Skeletal muscle satellite cell (primary cell): ENCODE results near the gene VPS37B.

- CAGE, long polyA plus RNA: start-site peak on the minus strand at chr12:122896092-122896114, 105 and 179 reads in 2 replicates
Measured at GRCh38 chr12:122895278-122896317, at the start of gene VPS37B. VPS37B (minus strand) TSS chr12:122896124.

DNA sequence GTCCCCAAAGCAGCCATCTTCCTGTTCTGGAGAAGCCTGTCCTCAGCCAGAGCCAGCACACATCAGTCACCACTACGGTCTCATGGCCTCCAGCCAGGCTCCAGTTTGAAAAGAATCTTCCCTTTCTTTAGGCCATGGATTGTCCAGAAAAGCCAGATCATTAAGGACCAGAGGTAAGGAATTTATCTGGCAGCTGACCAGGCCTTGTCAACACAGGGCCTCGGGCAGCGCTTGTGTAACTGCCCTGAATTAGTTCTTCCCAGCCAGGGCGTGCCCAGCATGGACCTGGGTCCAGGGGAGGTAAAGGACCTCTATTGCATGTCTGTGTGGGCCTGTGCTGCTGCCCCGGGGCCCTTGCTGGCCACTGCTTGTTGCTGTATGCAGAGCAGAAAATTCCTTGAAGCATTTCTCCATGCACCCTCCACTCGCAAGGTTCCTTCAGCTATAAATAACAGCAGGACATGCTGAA is 21.6 kb upstream of the VPS37B start:
- CAGE, long polyA plus RNA: no peak

DNA sequence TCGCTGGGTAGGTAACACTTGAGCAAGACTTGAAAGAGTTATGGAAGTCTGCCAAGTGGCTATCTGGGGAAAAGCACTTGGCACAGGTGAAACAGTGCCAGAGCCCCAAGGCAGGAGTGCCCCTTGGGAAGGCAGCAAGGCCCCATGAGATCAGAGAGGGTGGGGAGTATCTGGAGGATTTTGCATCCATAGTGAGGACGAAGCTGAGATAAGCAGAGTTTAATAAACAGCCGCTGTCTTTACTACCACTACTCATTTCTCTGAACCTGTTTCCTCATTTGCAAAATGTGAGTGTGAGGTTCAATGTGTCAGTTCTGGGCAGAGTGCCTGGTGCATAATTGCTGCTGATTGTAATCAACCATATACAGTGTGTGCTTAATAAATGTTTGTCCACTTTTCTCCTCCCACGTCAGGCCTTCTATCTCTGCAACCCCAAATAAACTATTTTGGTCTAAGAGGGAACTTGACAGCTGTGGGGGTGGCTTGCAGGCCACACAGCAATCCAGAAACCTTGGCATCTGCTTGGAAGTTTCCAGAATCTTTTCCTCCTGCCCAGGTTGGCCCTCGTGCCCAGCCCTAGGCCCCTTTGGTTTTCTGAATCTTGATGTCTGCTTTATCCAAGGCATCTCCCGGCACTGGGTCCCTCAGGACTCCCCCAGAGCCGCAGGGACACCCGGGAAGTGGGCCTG is 4.6 kb downstream of the ABCB9 start:
- CAGE, long polyA plus RNA: no peak

DNA sequence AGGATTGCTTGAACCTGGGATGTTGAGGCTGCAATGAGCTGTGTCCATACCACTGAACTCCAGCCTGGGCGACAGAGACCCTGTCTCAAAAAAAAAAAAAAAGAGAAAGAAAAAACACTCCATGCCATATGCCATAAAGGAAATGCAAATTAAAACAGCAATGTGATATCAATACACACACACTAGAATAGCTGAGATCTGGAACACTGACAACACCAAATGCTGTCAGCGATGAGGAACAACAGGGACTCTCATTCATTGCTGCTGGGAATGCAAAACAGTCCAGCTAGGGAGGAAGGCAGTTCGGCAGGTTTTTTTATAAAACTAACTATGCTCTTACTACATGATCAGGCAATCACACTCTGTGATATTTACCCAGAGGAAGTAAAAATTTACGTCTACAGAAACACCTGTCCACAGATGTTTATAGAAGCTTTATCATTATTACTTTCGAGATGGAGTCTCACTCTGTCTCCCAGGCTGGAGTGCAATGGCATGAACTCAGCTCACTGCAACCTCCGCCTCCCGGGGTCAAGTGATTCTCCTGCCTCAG is 3.5 kb upstream of the ABCB9 start:
- CAGE, long polyA plus RNA: no peak

- CAGE, long polyA plus RNA: no peak
Measured at GRCh38 chr12:122973945-122975005, 769 bp upstream of the OGFOD2 start.

- CAGE, long polyA plus RNA: no peak
Measured at GRCh38 chr12:123062765-123063478, 82.4 kb downstream of the ARL6IP4 start.

GRCh38 chr12:123084018-123084603 is 66.8 kb downstream of the PITPNM2 start:
- CAGE, long polyA plus RNA: no peak

- CAGE, long polyA plus RNA: no peak
Measured at GRCh38 chr12:123150090-123150357, 866 bp downstream of the PITPNM2 start.

GRCh38 chr12:123223004-123223802 is 9.7 kb downstream of the MPHOSPH9 start:
- CAGE, long polyA plus RNA: no peak

GRCh38 chr12:123241933-123243205 is 9.1 kb downstream of the MTRFR start:
- CAGE, long polyA plus RNA: no peak

DNA sequence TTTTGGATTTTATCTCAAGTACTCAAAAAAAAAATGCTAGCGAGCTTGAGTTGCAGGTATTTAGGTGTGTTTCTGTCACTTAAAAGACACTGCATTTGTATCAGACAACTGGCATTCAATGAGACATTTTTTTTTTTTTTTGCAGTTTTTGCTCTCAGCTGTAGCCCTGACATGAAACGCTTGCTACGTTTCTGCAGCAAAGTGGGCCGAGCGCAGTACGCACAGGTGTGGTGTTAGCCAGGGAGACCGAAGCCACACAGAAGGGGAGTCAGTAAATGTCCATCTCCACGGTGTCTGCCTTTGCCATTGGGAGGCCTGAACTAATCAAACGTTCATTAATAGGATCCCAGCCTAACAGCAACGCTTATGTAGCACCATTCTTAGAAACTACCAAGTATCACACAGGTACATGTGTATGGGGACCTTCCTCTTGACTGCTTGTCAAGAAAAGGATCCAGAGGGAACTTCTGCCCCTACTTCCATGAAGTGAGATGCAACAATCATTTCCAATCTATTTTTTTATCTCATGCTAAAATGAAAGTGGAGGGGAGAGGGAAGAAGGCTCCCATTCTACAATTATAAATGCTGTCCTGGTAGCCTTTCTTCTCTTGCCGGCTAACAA is 20.4 kb upstream of the CDK2AP1 start:
- CAGE, long polyA plus RNA: no peak

DNA sequence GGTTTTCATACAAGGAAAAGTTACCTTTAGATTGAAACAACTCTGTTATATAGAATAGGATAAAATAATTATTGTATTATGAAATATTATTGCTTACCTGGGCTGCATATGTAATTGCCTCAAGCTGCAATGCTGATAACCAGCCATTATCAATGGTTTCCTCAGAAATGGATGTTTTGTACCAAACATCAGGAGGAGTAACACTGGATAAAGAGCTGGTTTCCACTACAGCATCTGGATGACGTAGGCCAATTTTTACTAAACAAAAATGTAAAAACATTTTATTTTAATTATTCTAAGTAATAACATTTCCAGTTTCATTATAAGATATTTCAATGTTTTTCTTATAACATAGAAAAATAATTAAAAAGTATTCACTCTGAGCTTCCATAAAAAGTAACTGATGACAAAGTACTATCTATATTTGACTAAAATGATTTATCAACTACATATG is 30.7 kb downstream of the SBNO1 start:
- CAGE, long polyA plus RNA: no peak

DNA sequence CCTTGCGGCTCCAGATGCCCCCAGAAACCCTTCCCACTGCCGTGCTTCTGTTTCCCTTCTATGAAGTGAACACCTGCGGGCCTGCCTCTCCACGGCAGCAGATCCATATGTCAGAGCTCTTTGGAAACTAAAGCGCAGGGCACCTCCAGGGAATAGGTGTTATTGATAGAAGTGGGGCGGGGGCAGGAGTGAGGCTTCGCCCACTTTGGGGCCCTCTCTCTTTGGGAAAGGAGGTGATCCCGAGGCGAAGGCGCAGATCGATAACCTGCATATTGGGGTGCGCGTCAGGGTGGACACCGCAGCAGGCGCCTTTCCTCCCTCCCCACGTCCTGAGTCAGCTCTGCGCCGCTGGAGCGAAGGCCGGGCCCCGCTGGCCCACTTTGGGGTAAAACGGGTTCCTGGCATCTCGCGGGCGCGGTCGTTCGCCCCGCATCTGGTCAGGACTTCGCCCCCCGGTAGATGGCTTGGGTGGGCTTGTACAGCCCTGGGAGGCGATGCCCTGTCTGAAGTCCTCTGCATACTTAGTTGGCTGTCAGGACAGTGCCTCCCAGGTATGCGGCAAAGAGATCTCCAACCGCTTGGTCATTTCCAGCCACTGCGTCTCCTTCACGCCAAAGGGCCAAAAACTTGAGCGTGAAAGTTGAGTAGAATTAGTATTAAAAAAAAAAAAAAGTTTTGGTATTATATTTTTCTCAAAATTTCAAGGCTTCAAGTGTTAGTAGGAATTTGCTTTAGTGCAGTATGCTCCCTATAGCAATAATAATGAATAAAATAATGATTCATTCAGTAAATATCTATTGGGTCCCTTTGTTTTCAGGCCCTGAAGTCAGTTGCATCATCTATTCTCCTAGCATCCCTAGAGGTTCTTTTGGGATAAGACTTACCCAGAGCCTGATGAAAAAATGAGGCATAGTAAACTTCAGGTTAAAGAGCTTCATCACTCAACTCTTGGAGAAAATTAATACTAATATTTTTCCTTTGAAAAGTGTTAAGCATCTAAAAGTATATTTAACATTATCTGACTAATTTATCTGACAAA is 767 bp downstream of the KMT5A start:
- CAGE, long polyA plus RNA: no peak

GRCh38 chr12:123387809-123388250 is 3.9 kb downstream of the KMT5A start:
- CAGE, long polyA plus RNA: no peak

- CAGE, long polyA plus RNA: no peak
Measured at GRCh38 chr12:123389605-123390504, 5.9 kb downstream of the KMT5A start.

DNA sequence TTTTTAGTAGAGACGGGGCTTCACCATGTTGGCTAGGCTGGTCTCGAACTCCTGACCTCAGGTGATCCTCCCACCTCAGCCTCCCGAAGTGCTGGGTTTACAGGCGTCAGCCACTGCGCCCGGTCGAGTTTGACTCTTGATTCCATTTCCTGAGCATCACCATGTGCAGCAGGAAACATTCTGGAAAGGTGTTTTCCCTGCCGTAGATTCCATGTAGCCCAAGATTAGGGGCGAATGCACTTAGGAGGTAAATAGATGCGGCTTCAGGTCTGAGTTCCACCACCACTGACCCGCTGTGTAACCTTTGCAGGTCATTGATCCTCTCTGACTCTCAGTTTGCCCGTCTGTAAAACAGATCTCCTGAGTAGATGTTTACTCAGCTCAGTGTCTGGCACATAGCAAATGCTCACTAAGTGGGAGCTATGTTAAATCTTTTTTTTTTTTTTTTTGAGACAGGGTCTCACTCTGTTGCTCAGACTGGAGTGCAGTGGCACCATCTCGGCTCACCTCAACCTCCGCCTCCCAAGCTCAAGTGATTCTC is 15.8 kb downstream of the RILPL2 start:
- CAGE, long polyA plus RNA: no peak

DNA sequence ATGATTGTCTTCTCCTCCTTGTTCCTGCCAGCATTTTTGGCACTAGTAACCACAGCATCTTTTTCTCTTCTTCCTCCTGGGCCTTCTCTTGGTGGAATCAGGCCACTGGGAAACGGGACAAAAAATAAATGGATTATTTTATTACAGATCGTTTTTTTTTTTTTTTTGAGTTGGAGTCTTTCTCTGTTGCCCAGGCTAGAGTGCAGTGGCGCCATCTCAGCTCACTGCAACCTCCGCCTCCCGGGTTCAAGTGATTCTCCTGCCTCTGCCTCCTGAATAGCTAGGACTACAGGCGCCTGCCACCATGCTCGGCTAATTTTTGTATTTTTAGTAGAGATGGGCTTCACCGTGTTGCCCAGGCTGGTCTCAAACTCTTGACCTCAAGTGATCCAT is 13.4 kb downstream of the RILPL2 start:
- CAGE, long polyA plus RNA: no peak

- CAGE, long polyA plus RNA: no peak
Measured at GRCh38 chr12:123435859-123436352, 578 bp downstream of the RILPL2 start.

DNA sequence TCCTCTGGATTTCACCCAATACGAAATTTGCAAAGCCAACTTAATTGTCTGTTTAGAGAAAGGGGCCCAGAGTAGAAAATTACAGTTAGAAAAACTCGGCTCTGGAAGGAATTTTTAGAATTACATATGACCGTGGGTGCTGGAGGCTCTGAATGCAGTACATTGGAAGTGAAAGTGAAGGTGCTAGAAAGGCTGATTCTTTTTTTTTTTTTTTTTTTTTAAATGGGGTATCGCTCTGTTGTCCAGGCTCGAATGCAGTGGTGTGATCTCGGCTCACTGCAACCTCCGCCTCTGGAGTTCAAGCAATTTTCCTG is 22.0 kb downstream of the SNRNP35 start:
- CAGE, long polyA plus RNA: no peak

DNA sequence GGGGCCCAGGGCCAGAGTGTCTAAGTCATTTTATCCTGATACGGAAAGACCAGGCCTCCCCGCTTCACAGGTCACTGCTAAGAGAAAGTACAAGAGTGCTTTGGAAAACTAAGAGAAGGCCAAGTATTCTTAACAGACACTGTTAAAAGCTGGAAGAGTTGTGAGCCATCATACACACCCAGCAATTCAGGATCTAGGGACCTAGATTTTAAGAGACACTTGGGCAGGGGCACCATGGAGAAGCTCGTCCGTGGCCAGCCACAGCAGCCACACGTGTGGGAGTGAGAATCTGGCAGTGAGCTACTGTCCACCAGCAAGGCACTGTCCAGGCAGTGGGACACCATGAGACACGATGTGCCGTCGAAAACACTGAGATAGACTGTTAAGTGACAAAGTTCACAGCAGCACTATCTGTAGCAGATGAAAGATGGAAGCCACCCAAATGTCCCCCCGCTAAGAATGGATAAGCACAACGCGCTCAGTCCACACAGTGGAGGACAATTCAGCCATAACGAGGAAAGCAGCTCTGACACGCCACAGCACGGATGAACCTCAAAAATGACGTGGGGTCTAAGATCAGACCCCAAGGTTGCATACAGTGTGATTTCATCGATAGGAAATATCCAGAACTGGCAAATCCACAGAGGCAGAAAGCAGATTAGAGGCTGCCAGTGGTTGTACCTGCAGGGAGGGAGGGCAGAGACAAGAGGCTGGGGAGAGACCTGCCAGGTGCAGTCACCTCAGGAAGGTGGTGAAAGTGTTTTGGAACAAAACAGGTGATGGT is 19.7 kb downstream of the RILPL1 start:
- CAGE, long polyA plus RNA: no peak